Cardiac atrium fibroblast (primary cell): ENCODE measurements around the gene TMEM207.

- RAMPAGE, long total RNA = no peak
Observed at GRCh38 chr3:187890127-187890827, 145.0 kb upstream of the BCL6 start.

DNA sequence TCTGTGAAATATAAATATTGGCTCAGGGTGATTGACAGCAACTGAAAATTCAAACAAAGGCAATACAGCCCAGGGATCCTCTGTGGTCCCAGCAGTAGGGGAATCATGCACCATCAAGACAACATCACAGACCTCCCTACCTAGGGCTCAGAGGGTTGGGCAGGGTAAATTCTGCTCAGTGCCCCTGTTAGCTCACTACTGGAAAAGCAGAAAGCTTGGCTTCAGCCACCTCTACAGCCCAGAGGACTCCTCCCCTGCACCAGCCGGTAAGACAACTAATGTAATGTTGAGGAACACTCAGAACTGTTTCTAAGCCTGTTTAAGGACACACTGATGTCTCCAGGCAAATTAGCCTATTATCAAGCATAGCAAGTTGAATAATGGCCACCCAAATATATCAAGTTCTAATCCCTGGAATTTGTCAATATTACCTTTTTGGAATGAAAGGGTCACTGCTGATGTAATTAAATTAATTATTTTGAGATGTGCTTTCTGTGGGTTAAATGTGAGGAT, 117.3 kb upstream of the LPP start:
- RAMPAGE, long total RNA = no peak

DNA sequence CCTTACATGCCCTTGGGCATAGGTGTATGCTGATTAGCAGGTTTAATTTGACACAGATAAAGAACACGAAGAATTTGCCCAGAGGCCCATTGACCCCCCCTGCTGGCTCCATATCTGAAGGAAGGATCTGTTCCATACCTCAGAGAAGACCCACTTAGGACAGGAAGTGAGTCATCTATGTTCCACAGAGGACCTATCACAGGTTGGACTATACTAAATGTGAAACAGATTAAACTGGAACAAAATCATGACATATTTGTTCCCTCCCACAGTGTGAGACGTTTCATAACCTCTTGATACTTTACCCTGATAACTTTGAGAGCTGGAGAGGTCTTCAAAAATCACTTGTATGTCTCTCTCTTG, 92.7 kb upstream of the LPP start:
- RAMPAGE, long total RNA = no peak

DNA sequence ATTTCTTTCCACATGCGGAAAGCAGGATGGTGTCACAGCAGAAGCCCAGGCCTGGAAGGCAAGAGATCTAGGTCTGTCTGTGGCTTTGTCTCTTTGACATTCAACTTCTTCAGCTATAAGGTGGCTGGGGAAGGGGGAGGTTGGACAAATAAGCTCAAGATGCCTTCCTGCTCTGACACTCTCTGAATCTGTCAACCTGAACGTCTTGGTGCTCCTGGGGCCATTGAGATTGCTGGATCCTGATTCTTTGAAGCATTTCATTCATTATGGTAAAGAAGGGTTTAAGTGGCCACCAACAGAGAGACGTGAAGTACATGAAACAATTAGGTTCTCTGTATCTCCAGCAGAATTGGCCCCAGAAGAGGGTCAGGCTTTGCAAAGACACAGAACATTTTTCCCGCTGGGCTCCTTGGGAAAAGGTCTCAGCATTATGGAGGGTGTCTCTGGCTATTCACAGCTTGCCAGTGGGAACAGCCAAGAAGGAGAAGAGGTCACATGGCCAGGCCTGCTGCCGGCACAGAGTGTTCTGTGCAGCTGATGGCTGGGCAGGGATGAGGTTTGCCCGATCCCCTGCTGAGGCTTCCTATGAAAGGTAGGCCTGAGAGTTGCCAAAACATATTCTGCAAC, 77.9 kb upstream of the LPP start:
- RAMPAGE, long total RNA = no peak

GRCh38 chr3:188081853-188082456, 72.0 kb upstream of the LPP start:
- RAMPAGE, long total RNA = no peak

DNA sequence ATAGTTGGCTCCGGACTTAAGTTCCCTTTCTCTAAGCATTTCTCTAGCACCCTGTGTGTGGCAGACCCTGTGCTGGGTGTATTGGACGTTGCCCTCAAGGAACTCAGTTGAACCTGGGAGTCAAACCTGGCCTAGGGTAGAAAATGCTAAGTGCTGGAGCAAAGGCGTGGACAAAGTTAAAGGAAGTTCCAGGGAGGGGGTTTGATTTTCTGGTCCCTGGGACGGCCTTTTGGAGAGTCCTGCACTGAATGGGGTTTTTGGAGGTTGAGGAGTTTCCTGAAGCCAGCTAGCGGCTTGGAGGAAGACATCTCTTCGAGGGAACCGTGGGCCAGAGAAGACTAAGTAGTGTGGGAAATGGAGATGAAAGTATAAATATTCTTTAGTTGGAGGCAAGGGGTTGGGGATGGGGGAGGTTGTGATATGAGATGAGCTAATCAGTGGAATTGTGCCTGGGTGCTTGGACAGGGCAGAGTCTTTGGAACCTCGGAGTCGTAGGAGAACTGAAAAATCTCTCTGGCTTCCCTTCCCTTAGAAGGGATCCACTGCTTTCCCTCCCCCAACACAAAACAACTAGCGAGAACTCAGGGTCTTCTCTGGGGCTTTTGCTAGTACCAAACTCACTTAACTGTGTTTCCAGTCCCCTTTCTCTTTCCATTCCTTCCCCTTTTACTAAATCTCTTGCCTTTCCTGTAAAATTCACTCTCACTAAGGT, 902 bp downstream of the LPP start:
- RAMPAGE, long total RNA = no peak

DNA sequence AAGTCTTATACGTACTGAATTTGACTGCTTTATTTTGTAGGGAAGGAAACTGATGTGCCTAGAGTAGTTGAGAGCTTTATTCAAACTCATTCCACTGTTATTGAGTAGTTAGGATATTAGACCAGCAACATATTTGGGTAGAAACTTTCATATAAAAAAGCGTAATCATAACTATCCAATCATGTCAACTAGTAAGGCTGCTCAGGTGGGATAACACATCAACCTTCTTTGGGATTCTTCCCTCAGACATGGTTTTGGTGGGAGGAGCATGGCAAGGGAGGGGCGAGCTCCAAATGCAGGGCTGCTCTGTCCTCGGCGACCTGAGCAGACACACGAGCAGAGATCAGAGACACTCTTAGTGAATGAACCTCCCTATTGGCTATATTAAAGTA, 86.5 kb downstream of the LPP start:
- RAMPAGE, long total RNA = no peak

GRCh38 chr3:188254354-188255349, 100.7 kb downstream of the LPP start:
- RAMPAGE, long total RNA = no peak

DNA sequence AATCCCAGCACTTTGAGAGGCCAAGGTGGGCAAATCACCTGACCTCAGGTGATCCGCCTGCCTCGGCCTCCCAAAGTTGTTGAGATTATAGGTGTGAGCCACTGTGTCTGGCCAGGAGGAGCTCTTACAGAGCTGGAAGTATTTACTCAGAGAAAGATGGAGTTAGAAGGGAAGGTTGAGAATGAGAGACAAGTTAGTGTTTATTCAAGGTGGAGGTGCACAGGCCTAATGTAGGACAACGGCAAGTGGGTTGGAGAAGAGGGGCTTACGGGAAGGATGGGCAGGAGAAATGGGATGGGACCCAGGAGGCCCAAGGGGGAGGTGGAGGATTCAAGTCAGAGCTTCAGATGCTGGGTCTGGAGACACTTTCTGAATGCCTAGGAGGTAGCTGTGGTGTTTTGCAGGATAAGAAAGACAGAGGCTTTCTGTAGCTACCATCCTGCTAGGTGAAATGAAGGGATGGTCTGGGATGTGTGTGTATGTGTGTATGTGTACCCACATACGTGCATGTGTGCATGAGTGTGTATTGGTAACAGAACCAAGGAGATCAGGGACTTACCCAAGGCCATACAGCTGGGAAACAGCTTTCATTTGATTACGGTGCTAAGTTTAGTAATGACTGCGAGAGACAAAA, 130.3 kb downstream of the LPP start:
- RAMPAGE, long total RNA = no peak

- RAMPAGE, long total RNA = no peak
Observed at GRCh38 chr3:188339346-188340132, 185.6 kb downstream of the LPP start.

- RAMPAGE, long total RNA = no peak
Observed at GRCh38 chr3:188421342-188422321, 267.7 kb downstream of the LPP start.

GRCh38 chr3:188635500-188636362, 481.8 kb downstream of the LPP start:
- RAMPAGE, long total RNA = no peak

GRCh38 chr3:188655006-188655331, 501.0 kb downstream of the LPP start:
- RAMPAGE, long total RNA = no peak

DNA sequence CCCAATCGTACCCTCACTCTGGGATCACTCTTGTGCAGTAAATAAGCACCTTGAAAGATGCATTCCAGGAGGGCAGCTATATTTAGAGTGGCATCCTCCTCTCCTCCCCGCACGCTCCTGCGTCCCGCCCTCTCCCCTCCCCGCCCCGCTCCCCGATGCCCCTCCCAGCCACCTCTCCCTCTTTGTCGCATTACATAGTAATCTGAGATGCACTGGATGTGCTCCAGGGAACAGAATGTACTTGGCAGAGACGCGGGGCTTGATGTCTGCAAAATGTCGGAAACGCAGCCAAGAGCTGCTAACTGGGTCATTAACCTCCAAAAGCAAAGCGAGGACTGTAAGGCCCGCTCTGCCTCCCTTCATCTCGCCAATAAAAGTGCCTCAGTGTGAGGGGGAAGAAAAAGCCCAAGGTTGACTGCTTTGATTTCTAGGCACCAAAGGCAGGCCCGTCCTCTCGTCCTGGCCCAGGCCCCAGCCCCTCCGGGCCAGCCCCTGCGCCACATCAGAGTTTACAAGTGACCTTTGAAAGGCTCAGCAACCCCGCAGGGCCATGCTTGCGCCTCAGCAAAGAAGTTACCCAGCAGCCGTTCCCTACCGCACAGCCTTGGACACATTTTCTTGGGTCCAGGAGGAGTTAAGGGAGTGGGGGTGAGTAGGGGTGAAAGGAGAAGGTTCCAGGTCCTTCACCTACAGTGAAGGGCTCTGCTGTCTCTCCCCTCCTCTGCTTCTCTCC, 223.7 kb upstream of the TPRG1 start:
- RAMPAGE, long total RNA = no peak

DNA sequence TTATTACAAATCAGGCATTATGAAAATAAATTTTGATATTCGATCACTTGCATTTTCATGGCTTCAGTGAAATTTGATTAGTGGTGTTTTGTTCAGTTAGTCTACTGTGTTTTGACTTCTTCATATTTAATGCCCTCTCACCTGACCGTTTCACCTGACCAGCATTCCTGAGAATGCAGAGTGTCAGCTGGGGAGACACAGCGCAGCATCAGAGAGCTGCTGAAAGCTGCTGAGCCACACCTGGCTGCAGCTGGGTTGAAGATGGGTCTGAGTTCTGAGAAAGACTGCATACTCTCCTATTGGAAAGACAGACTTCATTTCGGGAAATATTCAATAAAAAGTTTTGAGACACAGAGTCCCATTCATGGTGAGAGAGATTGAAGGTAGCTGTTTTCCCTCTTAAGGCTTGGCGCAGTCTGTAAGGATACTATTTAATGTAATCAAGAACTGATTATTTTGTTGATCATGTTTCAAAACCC, 193.5 kb upstream of the TPRG1 start:
- RAMPAGE, long total RNA = no peak

DNA sequence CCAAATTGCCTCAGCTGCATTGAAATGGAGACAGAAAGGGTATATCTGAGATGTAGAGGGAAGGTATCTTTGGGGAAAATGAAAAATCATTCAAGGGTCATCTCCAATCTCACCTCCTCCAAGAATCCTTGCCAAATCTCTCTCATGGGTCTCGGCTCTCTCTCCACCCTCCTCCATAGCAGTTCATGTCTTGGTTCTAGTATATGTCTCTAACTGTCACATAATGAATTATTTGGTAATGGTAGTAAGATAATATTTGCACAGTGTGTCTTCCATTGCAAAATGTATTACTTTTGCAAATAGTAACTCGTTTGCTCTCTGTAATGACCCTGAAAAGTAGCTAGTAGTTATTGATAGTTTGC, 71.5 kb upstream of the TPRG1 start:
- RAMPAGE, long total RNA = no peak

DNA sequence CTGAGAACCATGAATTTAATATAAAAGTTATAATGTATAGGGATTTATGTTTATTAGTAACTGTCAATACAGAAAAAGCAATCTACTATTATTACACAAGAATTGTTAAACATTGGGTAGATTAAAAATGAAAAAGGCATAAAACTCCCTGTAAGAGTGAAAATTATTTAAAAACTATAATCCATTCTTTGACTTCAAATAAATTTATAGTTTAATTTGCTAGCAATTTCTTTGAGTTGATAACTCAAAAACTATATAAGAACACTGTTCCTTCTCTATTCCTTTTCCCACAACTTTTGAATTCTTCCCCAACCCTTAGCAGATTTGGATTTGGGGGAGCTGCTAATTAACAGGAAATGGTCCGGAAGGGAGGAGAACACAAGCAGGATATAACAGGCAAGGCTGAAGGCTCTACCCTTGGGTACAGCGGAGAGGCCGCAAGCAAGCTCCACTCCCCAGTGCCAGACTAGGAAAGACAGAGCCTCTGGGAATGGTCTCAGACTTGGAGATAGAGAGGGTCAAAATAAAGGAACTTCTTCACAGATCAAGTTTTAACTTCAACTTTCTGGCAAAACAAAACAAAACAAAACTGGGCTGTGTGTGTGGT, 160.8 kb downstream of the TP63 start:
- RAMPAGE, long total RNA = no peak

DNA sequence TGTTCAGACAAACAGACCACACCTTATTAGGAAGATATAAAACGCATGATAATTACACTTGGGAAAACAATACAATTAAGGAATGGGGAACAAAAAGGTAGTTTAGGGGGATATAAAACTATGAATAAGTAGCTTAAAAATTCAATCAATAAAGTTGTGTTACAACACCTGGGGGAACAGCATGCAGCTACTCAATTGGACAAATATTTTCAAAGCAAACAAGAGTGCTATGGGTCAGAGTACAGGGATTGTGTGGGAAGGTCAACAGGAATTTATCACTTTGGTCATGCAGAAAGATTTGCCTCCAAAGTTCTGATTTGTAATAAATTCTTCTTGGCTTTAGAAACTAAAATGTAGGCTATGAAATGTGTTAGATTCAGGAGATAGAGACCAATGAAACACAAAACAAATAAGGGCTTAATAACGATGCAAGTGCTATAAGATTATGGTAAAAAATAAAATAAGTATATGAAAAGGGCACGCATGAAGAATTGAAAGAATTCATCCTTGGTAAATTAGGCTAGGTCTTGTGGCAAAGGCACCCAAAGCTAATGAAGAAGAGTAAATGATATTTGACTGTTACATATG, 14.9 kb downstream of the CLDN1 start:
- RAMPAGE, long total RNA = no peak

DNA sequence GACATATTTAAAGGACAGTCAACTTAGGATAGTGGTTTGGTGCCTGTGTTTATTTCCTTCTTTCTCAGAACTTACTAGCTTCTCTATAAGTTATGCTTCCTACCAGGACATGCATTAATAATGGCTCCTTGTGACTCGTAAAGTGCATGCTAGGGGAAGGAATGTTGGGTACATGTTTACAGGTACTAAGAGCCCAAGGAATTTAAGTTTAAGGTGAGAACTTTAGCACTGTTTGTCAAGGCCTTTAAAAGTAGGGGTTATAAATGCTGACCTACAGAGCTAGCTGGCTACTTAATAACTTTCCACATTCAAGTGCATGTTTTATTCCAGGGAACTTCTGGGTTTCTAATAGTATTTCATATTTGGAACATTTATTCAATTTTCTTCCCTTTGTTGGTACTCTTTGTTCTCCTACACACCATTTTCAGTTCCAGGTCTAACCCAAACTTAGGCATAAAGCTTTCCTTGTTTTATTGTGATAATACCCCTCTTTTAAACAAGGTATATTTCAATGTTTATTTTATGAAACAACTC, at the start of gene TMEM207:
Gene TMEM207, minus strand, starts transcription at position 97 of the 534 bp plus-strand sequence.
- RAMPAGE, long total RNA = no peak

DNA sequence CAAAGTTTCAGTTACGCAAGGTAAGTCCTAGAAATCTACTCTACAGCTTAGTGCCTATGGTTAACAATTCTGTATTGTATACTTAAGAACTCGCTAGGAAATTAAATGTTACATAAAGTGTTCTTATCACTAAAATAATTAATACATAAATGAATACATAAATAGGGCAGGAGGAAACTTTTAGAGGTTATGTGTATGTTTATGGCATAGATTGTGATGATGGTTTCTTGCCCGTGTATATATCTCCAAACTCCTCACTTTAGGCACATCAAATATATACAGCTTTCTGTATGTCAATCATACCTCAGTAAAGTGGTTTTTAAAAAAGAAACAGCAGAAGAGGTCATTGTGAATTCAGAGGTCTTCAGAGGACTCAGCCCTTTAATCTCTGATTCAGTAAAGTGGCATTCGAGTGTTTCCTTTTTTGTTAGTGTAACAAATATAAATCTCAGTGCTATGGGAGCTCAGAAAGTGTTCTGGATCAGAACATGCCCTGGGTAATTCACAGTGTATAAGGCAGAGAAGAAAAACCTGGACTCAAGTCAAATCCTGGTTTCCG, 66.9 kb downstream of the IL1RAP start:
- RAMPAGE, long total RNA = no peak